Ishikawa (cell line): Measurements from ENCODE around the genes CLUAP1 and DNASE1.

DNA sequence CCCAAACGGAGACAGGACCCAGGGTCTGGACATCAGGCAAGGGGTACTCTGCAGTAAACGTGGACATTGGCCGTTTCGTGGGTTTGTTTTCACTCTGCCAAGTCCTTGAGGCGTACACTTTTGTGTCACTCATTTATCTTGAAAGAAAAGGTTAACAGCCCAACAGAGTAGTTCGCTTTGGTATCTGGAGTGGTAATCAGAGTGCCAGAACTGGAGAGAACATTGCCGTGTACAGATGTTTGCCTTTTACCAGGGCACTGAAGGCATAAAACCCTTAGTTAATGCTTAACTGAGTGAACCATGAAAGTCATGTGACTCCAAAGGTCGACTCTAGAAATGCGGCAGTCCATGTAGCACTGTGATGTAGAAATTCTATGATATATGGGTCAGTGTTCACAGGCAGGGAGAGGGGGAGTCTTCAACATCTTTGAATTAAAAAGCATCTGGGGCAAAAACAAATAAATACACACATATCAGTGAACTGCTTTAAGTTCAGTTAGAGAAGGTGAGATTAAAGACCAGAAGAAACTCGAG is 15.5 kb downstream of the NAA60 start:
- RRBS, result no CpG with 5 or more reads among the region's 10 CpGs

GRCh38 chr16:3485263-3485814 is 9.9 kb downstream of the C16orf90 start:
- RRBS, result no CpG with 5 or more reads among the region's 13 CpGs

DNA sequence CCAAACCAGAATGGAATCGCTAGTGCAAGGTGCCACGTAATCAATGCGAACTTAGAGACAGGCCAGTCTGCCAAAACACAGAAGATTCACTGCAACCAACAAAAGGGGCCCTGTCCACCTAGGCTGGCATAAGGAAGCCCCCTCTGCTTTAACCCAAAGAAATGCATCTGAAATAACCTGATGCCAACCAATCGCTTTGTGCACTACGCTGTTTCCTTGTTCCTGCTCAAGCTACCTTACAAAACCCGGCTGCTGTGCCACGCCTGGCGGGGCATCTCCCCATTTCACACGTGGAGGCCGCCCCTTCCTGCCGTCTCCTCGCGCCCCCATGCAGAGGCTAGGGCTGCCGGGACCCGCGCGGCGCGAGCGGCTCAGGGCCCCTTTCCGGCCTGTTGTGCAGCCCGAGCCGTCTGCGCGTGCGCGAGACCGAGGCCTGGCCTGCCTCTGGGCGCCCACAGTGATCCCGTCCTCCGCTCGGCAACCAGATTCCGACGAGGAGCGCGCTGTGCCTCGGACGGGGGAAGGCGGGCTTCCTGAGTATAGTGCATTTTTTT is 907 bp upstream of the CLUAP1 start:
- RRBS, result 88% methylated on average over 13 of the region's 39 CpGs

- RRBS, result 2% methylated on average over 14 of the region's 62 CpGs
These were observed at the start of gene CLUAP1 for GRCh38 chr16:3500665-3501374. Gene CLUAP1 (plus strand): TSS chr16:3501004.

DNA sequence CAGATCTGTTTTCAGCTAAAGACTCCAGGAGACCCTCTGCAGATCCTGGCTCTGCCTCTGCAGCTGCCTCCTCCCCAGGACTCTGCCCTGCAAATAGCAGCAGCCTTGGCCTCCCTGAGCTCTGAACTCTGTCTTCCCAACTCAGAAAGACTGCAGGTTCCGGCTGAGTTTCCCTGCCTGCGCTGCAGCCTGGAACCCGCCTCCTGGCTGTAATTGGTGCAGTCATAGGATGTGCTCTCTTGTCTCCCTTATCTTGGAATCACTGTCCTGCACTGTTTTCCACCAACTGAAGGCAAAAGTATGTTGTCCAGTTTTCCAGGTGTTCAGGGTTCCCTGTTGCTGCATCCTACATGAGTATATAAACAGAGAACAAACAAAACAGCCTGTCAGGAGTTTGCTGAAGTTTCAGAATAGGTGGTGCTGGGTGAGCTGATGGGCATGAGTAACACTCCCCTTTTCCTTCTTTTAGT is 14.2 kb upstream of the DNASE1 start:
- RRBS, result no CpG with 5 or more reads among the region's 3 CpGs

DNA sequence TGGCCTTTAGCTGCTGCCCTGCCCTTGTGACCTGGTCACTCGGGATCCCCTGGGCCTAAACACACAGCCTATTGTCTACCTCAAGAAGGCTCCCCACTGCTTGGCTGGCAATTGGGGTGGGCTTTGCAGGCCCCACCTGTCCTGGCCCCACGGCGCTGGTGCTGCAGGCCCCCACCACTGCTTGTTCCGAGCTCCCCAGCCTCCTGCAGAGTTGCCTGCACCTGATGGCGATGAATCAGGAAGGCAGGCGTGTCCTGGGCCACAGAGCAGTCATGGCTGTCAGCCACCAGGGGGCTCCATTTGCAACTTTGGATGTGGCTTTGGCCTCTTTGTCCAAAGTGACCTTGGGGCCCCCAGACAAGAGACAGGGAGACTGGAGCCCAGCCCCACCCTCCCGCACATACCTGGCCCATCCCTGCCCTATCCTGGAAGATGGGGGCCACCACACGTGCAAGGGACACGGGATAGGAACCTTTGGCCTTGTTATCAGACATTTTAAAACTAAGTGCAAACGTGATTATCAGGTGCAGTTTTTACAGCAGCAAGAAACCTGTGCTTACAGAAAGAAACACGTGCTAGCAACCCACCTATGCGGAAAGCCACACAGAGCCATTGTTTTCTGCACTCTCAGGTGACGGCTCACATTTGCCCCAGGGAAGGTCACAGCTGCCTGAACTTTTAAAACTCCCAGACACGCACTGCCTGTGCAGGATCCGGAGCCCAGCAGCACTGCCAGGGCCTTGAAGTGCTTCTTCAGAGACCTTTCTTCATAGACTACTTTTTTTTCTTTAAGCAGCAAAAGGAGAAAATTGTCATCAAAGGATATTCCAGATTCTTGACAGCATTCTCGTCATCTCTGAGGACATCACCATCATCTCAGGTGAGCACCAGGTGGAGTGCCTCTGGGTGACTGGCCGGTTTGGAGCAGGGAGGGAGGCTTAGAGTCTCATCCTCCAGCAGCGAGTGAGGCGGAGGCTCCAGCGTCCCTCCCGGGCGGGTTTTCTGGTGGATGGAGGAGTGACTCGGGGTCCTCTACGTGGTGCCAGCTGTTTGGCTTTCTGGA is at the start of gene DNASE1:
TSS of gene DNASE1 (plus strand) at position 527 of the 1,063 bp plus-strand sequence.
- RRBS, result 78% methylated on average over 5 of the region's 24 CpGs

- RRBS, result 14% methylated on average over 3 of the region's 11 CpGs
These were observed 1.9 kb downstream of the DNASE1 start for GRCh38 chr16:3656492-3656677.

DNA sequence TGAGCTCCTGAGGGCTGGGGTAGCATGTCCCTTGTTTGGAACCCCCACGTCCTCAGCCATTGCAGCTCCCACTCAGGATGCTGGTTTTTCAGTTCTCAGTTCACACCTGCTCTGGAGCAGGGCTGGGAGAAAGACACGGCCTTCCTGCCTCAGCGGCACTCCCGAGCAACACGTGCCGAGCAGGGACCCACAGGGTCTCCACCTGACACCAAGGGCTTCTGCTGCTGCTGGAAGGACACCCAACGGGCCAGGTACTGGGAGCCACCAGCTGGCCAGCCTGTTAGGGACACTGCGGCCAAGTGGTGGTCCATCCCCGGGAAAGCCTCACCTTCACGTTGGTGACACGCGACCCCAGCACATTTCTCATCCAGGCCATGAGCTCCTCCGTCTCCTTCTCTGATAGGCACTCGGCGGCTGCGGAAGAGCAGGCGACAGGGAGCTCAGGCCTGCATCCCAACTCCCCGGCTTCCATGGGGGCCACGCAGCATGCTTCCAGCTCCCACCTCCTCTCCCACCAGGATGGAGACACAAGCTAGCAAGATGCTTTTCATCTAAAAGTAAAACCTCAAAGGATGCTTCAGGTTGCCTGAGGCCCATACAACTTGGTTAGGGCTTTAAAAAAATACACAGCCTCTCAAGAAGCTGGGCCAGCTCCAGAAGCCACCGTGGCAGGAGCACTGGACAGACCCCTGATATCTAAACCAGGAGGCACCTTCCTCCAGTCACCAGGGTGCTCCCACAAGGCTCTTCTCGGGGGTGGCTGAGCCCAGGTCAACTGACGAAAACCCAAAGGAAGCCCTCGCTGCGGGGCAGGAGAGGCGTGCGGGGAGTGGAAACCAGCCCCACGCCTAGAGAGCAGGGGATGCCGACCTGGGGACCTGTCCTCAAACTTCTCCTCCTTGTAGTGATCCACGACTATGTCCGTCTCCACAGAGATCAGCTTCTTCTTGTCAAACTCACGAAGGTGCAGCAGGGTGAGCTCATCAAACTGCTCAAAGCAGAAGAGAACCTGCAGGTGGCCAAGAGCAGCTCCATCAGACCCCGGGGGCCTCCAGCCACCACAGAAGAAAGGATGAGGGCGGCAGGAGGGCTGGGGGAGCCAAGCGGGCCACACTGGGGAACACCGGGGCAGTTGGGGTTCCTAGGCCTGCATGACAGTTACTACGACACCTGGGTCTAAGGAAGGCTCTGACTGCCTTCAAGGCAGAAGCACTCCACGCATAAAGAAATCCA is 8.5 kb downstream of the DNASE1 start:
- RRBS, result 93% methylated on average over 3 of the region's 37 CpGs

DNA sequence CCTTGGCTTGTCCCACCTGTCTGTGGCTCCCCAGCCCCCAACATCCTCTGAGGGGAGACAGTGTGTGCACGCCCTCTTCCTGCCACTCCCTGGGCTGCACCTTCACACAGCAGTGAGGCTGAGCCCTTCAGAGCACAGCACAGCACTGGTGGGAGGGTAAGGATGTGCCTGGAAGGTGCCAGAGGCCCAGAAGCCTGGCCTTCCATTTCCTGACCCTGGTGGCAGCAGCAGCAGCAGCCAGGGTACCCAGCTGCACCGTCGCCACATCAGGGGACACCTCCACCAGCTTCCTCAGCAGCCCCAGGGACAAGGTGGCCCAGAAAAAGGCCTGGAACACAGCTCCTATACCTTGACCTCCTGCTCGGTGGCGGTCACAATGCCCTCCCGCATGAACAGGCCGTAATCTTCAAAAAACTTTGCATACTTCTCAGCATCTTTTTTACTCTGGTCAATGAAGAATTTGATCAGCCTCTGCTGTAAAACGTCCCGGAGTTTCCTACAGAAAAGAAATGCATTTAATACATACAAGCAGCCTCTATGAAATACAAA is 11.2 kb downstream of the DNASE1 start:
- RRBS, result no CpG with 5 or more reads among the region's 9 CpGs

DNA sequence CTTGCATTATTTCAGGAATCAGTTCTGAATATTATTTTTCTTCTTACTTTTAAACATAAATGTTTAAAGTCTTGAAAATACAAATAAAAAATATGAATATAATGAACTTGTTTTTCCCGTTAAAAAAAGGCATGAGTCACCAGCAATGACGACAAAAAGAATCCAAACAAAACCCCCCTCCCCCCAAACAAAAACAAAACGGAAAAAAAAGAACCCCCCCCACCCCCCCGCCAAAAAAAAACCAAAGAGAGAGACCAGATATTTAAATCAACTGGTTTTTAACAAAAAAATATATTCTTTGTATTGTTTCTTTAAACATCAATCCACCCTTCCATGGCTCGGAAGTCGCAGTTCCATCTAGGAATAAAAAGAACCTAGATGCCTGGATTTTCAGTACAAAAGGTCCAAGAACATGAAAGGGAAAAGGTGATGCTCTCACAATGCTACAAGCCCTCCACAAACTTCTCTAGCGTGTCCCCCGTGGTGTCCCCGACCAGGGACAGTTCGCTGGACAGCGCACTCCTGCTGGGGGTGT is 10.0 kb upstream of the TRAP1 start:
- RRBS, result no CpG with 5 or more reads among the region's 11 CpGs

DNA sequence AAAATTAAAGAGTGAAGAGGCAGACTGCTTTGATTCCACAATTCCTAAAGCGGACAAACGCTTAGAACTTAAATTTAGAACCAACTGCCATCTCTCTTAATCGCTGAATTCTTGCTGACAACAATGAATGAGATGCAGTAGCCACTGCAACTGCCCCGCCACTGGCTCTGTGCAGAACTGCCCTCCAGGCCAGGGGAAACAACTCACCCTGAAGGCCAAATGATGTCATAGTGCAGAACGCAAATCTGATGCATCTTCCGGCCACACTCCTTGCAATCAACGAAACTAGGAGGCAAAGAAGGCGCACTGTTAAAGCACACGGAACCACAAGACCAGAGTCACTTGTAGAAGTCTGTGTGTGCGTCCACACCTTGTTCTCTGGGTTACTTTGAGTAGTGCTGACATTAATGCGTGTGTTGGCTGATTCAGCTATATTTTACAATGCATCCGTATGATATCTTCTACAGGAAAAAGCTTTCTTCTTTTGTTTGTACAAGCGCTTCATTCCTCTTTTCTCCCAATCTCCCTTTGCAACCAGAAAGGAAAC is 27.8 kb upstream of the TRAP1 start:
- RRBS, result no CpG with 5 or more reads among the region's 13 CpGs

- RRBS, result no CpG with 5 or more reads among the region's 6 CpGs
These were observed 80.7 kb upstream of the TRAP1 start for GRCh38 chr16:3798069-3798308.

- RRBS, result no CpG with 5 or more reads among the region's 5 CpGs
These were observed 16.5 kb downstream of the CREBBP start for GRCh38 chr16:3864152-3864351.

DNA sequence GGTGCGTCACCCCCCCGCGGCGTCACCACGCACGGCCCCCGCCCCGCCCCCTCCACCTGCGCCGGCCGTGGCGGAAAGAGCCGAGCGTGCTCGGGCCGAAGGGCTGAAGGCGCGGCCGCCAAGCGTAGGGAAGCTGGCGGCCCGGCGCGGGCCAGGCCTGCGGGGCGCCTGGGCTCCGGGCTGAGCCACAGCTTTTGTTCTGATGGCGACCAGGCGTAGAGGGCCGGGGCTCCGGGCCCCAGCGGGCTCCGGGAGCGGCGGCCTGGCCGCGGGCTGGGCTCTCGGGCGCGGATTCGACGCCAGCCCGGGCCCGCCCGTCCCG is 234 bp upstream of the CREBBP start:
- RRBS, result 1% methylated on average over 37 of the region's 46 CpGs

GRCh38 chr16:4018432-4018797 is 97.8 kb downstream of the ADCY9 start:
- RRBS, result no CpG with 5 or more reads among the region's 12 CpGs

DNA sequence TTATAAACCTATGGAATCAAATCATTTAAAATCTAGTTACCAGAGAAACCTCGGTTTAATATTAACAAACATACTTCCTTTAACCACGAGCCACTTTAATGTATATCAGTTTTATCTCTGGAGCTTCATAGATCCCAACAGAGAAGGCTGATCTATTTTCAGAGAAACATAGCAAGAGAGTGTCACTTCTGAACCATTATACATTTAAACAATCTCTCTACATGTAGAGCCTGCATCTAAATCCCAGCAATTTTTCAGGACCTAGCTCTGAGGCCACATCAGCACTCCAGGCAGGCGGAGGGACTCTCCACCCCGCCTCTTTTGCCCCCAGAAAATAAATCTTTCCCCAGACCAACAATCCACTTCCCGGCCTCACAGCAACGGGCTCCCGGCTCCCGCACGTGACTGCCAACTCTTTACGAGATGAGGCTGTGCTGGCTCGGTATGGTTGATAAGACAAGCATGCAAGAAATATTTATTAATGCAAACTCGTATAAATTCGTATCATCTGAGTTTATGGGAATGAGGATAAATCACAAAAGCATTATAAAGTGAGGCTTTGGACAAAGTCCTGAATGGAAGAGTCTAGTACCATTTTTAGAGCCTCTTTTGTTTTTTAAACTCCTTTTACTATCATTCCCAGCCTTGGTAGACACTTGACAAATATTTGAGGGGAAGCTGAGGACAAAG is 71.6 kb downstream of the ADCY9 start:
- RRBS, result no CpG with 5 or more reads among the region's 13 CpGs

DNA sequence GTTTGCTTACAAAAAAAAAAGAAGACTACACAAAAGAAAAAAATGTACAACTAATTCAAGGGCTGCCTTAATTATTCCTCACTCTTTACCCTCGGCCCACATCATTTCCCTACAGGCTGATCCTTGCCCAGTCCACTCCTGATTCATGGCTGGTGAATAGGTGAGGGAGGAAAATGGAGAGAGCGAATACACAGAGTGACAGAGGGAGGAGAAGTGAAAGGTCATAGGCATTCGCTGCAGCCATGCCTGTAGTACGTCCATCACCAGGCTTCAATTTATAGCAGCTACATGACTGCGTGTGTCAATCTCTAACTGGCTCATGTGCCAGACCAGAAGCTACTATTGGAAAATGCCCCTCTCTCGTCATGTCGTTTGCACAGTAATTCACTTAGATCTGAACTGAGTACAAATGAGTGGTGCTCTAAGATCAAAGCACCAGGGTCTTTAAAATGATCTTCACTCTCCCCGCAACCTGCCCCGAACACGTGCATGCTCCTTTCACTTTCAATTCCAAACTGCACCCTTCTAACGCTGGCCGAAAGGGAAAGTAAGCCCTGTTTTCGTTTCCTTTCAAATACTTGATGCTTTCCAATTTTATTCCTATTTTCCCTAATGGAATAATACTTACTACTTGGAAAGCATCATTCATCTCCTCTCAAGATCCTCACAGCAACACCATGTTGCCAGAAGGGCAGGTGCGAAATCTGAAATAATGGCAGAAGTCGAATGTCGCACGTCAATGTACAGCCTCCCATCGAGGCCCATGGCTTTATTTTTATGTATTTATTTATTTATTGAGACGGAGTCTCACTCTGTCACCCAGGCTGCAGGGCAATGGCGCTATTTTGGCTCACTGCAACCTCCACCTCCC is 51.2 kb downstream of the ADCY9 start:
- RRBS, result no CpG with 5 or more reads among the region's 20 CpGs

DNA sequence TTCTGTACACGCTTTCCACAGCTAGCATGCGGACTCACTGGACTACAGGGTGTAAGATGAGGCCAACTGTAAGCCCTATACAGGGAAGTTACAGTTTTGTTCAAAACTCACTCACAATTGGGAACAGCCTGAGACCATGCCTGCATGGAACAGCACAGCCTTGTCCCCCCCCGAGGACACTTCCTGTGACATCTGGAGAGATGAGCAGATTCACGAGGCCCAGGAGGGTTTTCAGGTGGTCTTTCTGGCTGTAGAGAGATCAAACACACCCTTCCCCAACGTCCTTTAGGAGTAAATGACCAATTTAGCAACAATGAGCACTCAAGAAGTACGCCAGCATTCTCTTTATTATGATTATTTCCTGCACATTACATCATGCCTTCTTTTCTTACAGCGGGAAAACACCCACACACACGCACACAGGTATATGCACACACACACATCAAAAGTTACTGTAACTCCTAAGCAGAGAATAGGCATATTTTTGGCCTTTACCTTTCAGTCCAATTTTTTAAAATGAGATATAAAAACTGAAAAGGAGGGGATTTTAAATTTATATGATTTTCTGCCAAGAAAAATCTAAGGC is 39.0 kb downstream of the ADCY9 start:
- RRBS, result no CpG with 5 or more reads among the region's 8 CpGs

- RRBS, result no CpG with 5 or more reads among the region's 11 CpGs
These were observed 27.1 kb upstream of the ADCY9 start for GRCh38 chr16:4143346-4143809.

DNA sequence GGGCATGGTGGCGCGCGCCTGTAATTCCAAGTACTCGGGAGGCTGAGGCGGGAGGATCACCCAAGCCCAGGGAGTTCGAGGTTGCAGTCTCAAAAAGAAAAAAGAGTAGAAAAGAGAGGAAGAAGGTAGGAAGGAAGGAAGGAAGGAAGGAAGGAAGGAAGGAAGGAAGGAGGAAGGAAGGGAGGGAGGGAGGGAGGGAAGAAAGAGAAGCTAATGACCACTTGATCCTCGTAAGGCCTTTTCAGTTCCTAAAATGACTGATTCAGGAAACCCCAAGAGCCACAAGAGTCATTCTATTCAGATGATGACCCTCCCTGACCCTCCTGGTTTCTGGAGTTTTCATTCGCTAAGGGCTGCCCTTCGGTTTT is 59.0 kb downstream of the SRL start:
- RRBS, result no CpG with 5 or more reads among the region's 9 CpGs